OCI-LY7 (cell line): ENCODE measurements around a stretch of chr18.

GRCh38 chr18:70464597-70465319 is 175.9 kb downstream of the SOCS6 start:
- PRO-cap, result no peak
- RAMPAGE, long total RNA, result no peak

DNA sequence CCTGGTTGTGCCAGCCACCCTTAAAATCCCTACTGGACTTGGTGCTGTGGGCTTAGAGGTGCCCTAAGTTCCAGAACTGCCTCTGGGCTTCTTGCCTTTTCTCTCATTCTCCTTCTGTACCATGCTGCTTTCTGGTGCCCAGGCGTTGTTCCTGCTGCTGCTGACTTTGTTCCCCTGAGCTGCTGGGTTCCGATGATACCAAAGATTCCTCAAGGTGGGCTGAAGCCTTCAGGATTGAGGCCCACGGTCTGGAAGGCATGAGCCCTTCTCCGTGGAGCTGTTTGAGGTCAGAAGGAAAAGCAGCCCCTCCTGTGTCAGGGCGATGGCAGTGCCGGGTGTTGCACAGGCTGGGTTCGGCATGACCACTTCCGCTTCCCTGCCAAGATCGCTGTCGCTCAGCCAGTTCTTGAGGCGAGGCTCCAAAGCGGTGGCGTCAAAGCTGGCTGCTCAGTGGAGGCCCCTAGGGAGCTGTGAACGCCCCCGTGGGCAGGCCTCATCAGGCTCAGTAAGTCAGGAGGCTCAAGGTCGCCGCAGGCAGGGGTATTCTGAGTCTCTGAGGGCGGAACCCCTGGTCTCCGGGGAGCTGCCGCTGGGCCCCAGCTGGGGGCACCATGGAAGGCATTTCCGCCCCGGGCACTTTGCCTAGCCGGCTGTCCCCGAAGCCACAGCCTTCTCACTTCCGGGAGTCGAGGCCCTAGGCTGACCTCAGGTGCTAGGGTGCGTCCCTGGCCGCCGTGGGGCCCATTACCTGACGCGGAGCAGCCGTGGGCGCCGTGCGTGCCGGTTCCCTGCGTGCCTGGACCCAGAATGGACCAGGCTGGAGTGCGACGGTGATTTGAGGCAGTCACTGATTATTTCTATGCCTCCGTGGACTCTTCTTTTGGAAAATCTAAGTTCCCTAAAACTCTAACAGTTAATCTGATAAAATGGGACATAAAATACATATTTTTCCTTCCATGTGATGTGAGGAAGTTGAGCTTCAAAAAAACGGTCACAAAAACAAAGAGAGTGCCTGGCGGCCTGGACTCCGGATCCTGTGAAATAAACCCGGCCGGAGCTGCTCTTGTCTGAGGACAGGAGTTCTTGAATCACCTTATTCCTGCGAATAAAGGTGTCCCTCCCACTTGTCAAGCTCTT is 210.4 kb downstream of the SOCS6 start:
- PRO-cap, result no peak
- RAMPAGE, long total RNA, result no peak

DNA sequence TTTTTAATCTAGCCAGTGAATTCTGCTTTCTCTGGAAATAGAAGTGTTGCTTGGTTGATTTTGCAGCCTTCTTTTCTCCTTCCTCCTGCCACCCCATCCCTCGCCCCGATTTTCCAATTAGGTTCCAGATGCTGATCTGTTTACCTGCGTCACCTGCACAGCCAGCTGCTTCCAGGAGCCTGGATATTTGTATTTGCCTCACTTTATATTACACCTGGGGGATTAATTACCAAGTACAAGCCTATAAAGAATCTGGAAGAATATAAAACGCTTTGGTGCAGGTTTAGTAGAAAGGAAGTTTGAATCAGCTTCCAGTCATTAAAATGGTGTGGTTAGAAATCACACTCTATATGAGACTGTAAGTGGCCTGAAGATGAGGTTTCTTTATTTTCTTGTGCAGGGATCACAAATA is 234.5 kb downstream of the SOCS6 start:
- PRO-cap, result no peak
- RAMPAGE, long total RNA, result no peak

DNA sequence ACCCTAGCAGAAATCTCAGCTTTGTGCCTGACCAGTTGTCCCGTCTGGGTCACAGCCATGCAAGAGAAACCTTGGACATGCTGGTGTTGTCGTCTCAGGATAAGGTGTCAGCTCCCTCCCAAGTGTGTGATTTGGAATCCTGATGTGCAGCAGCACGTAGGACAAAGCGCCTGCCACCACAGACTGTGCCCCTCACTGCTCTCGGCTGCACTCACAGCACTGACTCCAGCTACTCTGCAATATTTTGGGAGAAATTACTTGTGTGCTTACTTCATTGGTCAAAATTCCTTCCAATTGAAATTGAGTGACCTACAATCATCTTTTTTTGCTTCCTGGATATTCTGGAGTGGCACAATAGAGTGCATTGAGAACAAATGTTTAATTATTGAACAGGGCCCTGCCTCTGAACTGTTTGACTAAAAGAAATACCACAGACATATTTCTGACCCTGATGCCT is 352.4 kb downstream of the SOCS6 start:
- PRO-cap, result no peak
- RAMPAGE, long total RNA, result no peak

DNA sequence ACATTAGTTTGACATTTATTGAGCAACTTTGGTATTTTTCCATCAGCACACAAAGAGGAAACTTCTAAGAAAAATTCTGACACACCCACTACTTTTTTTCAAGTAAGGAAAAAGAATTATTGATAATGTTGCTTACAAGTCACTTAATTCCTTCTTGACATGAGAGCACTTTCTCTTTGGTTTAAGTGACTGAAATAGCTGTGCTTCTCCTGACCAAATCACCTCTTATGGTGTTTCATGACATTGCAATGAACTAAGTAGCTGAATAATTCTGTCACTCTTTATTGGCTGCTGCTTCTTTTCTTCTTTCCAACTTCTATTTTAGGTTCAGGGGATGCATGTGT is 447.5 kb upstream of the NETO1 start:
- PRO-cap, result no peak
- RAMPAGE, long total RNA, result no peak

DNA sequence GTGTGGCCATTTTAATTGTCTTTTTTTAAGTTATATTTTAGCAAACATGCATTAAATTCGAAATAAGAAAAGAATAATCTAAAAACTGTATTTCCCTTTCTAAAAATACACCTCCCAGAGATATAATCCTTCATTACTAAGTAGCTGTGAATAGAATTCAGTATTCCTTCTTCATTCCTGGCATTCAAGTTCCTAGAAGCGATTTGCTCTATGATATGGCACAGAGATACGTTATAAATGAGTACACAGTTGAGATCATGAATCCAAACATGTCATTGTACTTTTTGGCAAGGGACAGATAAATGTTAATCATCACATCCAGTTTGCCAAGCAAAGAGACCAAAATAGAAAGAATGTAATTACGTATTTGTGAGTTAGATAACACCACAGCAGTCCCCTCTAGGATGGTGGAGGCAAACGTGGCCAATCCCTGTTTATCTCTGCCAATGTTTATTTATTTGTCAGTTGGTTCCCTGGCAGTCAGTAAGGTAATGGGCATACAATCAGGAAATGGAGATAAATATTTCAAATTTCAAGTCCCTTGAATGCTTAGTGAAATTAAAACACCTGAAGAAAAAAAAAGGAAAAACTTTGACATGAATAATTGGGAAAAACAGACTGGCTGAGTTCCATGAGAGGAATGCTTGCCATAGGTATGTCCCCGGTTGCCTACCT is 451.0 kb upstream of the NETO1 start:
- PRO-cap, result no peak
- RAMPAGE, long total RNA, result no peak

- PRO-cap, result no peak
- RAMPAGE, long total RNA, result no peak
These were observed 68.3 kb downstream of the TIMM21 start for GRCh38 chr18:74216704-74216925.

DNA sequence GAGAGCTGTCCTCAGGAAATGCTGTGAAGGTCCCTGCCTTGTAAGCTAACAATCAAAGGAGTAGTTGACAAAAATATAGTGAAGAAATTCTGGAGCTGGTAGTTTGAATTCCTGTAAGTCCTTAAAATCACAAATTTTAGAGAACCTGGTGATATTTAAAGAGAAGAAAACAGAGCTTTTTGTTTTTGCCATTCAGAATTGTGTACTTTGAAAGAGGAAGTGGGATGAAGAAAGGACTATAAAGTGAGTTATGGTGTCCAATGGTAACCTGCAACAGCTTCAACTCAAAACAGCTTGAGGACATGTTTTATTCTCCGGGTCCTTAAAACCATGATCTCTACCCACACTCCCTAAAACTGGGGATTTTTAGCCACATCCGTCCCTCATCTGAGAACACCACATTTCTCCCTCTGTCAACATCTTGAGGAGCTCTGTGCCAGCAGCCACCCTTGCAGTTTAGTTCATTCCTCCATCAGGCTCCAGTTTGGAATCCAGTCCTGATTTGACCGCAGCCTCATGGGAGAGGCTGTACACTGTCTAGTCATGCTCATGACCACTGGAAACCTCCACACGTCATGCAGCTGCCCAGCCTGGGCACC is 62.5 kb downstream of the C18orf63 start:
- PRO-cap, result no peak
- RAMPAGE, long total RNA, result no peak

DNA sequence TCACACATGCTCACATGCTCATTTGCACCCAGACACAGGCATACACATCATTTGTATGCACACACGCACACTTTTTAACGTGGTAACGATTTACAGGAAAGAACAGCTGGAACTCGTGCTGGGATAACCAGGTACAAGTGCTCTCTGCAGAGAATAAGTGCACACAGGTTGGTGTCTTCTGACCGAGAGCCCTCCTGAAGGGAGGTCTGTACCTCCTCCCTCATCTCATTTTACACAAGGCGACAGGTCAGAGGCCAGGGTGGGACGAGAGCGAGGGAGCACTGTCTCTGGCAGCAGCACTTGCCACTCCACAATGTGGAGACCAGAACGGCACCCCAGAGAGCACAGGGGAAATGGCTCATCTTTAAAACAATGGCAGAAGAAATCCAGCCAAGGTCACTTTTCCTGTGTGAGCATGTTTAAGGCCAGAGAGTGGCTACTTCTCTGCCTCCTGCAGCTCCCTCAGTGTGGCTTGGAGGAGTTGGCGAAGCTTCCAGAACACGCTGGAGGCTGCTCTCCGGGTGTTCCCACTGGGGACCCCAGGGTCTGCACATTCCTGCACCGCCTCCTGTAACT is 21.0 kb downstream of the DIPK1C start:
- PRO-cap, result no peak
- RAMPAGE, long total RNA, result no peak

DNA sequence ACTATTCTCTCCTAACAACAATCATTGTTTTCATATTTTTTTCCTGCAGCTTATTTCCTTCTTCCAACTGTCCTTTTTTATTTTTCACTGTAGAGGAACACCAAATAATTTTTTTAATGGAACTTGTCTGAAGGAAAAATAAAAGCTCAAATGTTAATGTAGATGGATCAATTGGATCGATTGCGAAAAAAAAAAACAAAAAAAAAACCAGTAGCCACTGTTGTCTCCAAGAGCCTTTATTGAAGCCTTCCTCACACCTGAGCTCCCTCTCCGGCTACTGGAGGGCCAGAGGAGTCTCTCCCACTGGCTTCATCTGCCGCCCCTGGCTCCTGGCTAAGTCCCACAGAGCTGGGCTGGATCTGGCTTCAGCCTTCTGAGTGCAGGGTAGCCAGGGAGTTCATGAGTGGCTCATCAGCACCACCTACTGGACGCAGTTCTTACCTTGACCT is 17.4 kb downstream of the CNDP1 start:
- PRO-cap, result no peak
- RAMPAGE, long total RNA, result no peak

DNA sequence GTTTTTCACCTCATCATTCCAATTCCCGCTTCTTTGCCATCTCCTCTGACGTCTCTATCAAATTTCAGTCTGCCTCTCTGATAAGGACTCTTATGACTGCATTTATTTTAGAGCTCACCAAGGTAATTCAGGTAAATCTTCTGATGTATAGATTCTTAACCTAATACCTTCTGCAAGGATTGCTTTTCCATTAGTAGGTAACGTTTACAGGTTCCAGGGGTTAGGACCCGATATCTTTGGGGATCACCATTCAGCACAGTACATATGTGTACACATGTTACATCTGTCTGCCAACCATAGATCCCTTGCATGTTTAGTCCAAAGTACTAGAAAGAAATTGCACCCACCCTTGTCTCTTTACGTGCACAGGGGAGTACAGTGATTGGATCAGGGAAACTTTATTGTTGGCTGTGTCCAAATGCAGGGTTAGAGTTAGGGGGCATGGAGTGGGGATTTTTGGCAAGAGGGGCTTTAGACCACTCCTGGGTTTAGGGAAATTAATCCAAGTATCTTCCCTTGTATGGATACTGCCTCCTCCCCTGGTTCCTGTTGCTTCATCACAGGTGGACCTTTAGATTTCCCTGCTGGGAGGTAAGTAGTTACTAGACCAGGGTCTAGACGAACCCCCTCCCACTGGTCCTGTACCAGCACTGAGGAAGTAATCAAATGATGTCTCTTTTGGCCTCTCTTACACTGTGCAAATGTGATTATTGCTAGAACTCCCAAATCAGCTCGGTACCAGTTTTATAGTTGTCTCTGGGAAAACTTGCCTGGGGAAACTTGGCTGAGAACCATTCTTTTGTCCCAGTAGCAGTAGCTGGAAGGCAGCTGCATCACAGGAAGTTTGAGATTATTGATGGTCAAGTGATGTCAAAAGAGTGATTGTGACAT is 142.8 kb downstream of the ZNF407 start:
- PRO-cap, result no peak
- RAMPAGE, long total RNA, result no peak

- PRO-cap, result no peak
- RAMPAGE, long total RNA, result no peak
These were observed 258.7 kb downstream of the PTGR3 start for GRCh38 chr18:74950180-74950790.

GRCh38 chr18:74994216-74994873 is 214.6 kb downstream of the PTGR3 start:
- PRO-cap, result no peak
- RAMPAGE, long total RNA, result no peak

GRCh38 chr18:75161518-75162216 is 47.3 kb downstream of the PTGR3 start:
- PRO-cap, result no peak
- RAMPAGE, long total RNA, result no peak

DNA sequence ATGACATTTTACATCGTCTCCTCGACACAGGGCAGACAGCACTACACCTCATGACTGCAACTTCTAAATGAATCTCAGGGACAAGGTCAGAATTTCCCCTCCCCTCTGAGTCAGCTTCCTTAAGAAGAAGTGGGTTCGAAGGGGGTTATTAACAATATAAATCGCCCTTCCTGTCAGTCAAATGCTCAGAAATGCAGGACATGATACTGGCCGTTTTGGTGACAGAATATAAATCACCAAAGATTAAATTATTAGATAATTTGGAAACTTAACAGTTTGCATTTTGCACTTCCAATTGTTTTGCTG is 57.2 kb downstream of the TSHZ1 start:
- PRO-cap, result no peak
- RAMPAGE, long total RNA, result no peak

DNA sequence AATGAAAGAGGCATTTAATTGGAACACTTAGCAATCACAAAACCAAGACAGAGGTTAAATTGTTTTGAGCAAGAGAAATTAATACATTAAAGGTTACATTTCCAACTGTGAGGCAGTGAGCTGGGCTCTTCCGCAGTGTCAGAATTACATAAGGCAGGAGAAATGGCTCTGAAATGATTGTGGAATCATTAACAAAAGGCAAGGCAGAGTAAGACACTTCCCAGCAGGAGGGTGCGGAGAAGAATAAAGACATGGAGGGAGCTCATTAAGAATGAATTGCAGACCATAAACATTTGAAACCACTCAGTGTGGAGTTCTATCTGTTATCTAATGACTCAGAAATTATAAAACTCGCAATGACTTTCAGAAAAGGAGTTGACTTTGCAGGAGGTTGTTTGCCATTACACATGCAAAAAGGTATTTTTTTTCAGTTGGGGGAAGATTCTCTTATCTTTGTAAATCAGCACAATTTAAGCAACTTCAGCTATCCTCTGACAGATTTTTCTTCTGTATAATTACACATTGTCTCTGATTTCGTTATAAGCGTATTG is 77.0 kb downstream of the SMIM21 start:
- PRO-cap, result no peak
- RAMPAGE, long total RNA, result no peak

DNA sequence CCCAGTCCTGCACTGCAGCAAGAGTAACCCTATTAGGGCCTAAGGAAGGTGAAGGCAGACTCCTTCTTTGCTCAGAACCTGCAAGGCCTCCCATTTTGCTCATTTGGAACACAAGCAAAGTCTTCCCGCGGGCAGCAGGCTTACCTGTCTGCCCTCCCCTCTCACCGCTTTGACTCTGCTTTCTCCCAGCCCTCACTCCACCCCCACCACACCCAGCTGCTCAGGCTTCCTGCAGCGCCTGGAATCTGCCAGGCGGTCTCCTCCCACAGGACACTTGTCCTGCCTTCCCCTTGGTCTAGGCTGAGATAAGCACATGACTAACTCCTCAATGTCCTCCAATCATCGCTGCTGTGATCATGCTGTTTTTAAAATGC is 430.1 kb downstream of the ZNF516 start:
- PRO-cap, result no peak
- RAMPAGE, long total RNA, result no peak

GRCh38 chr18:76476838-76477890 is 17.9 kb downstream of the ZNF516 start:
- PRO-cap, result no peak
- RAMPAGE, long total RNA, result no peak

DNA sequence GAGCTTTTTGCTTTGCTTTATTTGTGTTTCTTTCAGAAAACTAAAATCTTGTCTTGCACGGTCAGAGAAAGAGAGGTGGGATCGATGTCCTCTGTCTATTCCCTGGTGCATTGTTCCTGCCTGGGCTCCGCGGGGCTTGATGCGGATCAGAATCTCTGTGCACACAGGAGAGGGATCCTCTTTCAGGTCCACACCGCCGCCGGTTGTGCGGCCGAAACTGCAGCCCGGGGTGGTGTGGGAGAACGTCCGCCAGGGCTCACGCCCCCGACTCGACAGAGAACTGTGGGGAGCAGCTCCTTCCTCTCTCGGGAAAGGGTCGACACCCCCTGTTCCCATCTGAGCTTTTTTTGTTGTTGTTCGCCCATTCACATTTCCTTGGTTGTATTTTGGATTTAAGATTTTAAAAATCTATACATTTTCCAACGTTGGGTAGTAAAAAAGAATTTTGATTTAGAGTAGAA is 23.6 kb upstream of the ZNF516 start:
- PRO-cap, result no peak
- RAMPAGE, long total RNA, result no peak

- PRO-cap, result no peak
- RAMPAGE, long total RNA, result no peak
These were observed 50.9 kb upstream of the ZNF516 start for GRCh38 chr18:76545785-76546427.